ENCODE measurements around the genes THRA and KRT12.

- PRO-cap, 2 experiments = no peak in any of the 2 experiments
- RAMPAGE, long total RNA, 5 experiments = no peak in any of the 5 experiments
Measured at GRCh38 chr17:40018511-40018717, 3.2 kb downstream of the CSF3 start.

GRCh38 chr17:40026578-40027364, 11.5 kb downstream of the CSF3 start:
- PRO-cap, 2 experiments = no peak in any of the 2 experiments
- RAMPAGE, long total RNA, 5 experiments = no peak in any of the 5 experiments

GRCh38 chr17:40056572-40057001, 2.4 kb upstream of the MED24 start:
- PRO-cap, 2 experiments = no peak in any of the 2 experiments
- RAMPAGE, long total RNA, 5 experiments = no peak in any of the 5 experiments

DNA sequence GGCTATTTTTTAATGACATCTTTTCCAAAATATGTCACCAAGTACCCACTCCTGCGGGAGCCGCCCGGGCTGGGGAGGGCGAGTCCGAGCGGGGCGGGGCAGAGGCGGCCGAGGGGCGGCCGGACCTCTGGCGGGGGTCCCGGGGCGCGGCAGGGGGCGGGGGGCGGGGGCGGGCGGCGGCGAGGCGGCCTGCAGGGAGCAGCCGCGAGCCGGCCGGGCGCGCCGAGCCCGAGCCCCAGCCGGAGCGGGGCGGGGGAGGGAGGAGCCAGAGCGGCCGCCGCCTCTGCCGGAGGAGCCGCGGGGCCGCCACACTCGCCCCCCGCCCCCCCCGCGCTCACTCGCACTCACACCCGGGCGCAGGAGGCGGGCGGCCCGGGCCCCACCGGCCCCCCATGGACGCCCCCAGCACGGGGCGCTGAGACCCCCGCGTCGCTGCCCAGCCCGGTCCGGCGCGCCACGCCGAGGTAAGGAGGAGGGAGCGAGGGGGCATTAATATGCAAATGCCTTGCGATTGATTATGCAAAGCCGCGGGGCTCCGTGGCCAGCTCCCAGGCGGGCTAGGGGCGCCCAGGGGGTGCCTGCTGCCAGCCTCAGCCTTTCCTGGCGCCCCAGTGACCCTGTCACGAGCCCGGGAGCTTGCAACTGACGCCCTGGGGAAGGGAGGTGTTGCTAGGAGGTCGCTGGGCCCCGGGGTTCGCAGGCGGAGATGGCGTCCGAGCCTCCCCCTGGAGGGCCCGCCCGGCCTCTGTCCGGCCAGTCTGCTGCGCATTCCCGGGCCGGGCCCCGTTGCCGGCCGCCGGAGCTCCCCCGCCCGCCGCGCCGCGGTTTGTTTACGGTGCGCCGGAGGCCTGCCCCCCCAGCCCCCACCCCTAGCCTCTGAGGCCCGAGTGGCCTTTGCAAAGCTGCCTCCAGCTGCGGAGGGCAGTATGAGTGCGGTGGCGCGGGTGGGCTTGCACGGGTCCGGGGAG, at the start of gene THRA:
TSS of gene THRA (plus strand) at position 337 of the 968 bp plus-strand sequence.
- PRO-cap, 2 experiments = peak in 2 of 2 experiments; most common plus-strand start position 347 of the sequence (in 1); most common minus-strand start position 747 of the sequence (in 2)
- RAMPAGE, long total RNA, 5 experiments = no peak in any of the 5 experiments

- PRO-cap, 2 experiments = peak in 1 of 2 experiments; most common plus-strand start chr17:40065179 (in 1); most common minus-strand start chr17:40065032 (in 1)
- RAMPAGE, long total RNA, 5 experiments = no peak in any of the 5 experiments
Measured at GRCh38 chr17:40064683-40065764, 2.3 kb downstream of the THRA start.

DNA sequence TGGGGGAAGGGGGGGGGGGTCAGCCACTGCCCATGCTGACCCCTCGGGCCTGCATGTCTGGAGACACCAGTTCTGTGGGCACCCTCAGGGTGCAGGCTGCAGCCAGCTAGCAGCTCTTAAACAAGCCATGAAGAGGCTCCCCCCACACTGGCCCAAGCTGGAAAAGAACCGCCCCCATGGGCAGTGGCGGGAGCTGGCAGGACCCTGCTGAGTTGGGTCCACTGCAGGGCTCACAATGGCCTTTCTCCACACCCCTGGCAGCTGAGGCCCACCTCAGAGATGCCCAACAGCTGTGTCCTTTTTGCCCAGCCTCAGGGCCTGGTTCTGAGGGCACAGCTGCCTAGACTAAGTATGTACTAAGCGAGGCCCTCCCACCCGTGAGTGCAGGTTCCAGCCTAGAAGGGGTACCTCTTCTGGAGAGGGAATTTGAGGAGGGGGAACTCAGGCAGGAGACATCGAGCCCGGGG, 3.0 kb downstream of the THRA start:
- PRO-cap, 2 experiments = no peak in any of the 2 experiments
- RAMPAGE, long total RNA, 5 experiments = no peak in any of the 5 experiments

DNA sequence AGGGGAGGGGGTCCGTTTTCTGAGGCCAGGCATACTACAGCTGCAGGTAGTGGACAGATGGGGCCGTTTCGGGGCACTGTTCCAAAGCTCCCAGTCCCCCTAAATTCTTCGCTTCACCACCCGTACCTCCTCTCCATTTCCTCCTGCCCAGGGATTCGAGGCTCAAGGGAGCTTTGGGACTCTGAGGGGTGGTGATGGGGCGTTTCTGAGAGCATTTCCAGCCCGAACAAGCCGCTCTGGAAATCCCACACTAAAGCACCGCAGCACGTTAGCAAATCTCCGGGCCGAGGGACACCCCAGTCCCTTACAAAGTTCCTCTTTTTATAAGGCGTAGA, 747 bp downstream of the NR1D1 start:
- PRO-cap, 2 experiments = no peak in any of the 2 experiments
- RAMPAGE, long total RNA, 5 experiments = no peak in any of the 5 experiments

DNA sequence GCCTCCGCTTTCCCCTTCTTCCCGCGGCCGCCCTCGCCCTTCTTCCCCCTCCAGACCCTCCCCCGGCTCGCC, 241 bp upstream of the MSL1 start:
- PRO-cap, 2 experiments = no peak in any of the 2 experiments
- RAMPAGE, long total RNA, 5 experiments = no peak in any of the 5 experiments

GRCh38 chr17:40176014-40176802, 1.1 kb upstream of the RAPGEFL1 start:
- PRO-cap, 2 experiments = no peak in any of the 2 experiments
- RAMPAGE, long total RNA, 5 experiments = no peak in any of the 5 experiments

DNA sequence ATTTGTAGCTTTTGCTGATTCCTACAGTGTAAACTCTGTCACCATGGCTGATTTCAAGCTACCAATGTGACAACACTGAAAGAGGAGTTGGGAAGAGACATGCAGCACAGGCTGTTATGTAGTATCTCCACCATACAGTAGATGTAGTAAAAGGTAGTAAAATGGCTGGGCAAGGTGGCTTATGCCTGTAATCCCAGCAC, 7.9 kb downstream of the RAPGEFL1 start:
- PRO-cap, 2 experiments = no peak in any of the 2 experiments
- RAMPAGE, long total RNA, 5 experiments = no peak in any of the 5 experiments

GRCh38 chr17:40272929-40273658, 14.6 kb upstream of the CDC6 start:
- PRO-cap, 2 experiments = no peak in any of the 2 experiments
- RAMPAGE, long total RNA, 5 experiments = no peak in any of the 5 experiments

- PRO-cap, 2 experiments = no peak in any of the 2 experiments
- RAMPAGE, long total RNA, 5 experiments = no peak in any of the 5 experiments
Measured at GRCh38 chr17:40278065-40278846, 9.4 kb upstream of the CDC6 start.

DNA sequence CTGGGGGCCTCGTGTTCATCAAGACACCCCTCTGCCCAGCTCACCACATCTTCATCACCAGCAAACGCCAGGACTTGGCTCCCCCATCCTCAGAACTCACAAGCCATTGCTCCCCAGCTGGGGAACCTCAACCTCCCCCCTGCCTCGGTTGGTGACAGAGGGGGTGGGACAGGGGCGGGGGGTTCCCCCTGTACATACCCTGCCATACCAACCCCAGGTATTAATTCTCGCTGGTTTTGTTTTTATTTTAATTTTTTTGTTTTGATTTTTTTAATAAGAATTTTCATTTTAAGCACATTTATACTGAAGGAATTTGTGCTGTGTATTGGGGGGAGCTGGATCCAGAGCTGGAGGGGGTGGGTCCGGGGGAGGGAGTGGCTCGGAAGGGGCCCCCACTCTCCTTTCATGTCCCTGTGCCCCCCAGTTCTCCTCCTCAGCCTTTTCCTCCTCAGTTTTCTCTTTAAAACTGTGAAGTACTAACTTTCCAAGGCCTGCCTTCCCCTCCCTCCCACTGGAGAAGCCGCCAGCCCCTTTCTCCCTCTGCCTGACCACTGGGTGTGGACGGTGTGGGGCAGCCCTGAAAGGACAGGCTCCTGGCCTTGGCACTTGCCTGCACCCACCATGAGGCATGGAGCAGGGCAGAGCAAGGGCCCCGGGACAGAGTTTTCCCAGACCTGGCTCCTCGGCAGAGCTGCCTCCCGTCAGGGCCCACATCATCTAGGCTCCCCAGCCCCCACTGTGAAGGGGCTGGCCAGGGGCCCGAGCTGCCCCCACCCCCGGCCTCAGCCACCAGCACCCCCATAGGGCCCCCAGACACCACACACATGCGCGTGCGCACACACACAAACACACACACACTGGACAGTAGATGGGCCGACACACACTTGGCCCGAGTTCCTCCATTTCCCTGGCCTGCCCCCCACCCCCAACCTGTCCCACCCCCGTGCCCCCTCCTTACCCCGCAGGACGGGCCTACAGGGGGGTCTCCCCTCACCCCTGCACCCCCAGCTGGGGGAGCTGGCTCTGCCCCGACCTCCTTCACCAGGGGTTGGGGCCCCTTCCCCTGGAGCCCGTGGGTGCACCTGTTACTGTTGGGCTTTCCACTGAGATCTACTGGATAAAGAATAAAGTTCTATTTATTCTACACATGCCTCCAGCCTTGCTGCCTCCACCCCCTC, 7.6 kb downstream of the GJD3 start:
- PRO-cap, 2 experiments = no peak in any of the 2 experiments
- RAMPAGE, long total RNA, 5 experiments = no peak in any of the 5 experiments

DNA sequence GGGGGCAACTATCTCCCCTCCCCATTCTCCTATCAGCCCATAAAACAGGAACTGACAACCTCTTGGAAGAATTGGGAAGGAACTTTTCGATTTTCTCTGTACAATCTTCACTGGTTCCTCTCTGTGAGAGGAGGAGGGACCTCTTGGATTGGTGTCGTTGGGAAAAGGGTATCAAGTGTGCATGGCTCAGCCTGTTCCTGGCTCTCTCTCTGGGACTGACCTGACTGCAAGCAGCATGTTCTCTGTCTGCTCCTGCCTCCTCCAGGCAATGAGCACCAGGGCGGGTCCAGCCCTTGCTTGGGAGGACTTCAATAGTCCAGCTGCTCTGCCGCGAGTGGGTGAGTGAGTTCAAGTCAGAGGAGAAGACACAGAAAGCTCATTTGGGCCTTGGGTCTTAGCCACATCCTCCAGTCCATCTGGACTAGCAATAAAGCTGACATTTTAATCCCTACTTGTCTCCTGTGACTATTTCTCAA, 25.2 kb upstream of the TNS4 start:
- PRO-cap, 2 experiments = no peak in any of the 2 experiments
- RAMPAGE, long total RNA, 5 experiments = no peak in any of the 5 experiments

DNA sequence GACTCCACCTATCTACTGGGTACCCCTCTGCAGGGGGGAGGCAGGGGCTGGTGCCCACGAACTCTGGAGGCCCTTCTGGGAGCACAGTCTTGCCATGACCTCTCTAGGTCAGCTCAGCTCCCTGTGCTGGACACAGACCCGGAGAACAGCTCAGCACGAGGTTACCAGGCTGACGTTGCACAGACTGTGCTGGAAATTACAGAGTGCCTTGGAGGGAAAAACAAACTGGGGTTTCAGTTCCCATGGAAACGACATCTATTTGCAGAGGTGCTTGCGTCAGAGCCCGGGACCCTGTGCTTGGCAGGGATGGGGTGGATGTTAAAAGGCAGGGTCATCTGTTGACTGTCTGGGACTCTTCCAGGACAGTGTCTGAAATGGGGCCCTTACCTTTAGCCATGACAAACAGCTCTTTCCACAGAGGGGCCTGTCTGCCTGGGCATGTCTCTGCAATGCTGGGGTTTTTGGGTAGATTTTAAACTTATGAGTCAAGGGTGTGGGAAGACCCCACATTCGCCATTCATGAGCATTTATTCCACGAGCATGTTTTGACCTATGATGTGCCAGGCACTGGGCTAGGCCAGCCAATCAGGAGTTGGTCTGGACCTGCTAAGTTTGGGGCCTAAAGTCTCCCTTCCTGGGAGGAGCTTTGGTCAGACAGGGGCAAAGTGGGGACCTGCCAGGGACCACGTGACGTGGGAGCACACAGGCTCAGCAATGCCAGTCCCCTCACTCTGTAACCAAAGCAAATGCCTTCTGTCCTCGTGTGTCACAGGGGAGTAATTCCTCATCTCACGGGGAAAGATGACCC, 22.5 kb downstream of the CCR7 start:
- PRO-cap, 2 experiments = peak in 2 of 2 experiments; most common plus-strand start position 349 of the sequence (in 1); most common minus-strand start position 191 of the sequence (in 2)
- RAMPAGE, long total RNA, 5 experiments = no peak in any of the 5 experiments

DNA sequence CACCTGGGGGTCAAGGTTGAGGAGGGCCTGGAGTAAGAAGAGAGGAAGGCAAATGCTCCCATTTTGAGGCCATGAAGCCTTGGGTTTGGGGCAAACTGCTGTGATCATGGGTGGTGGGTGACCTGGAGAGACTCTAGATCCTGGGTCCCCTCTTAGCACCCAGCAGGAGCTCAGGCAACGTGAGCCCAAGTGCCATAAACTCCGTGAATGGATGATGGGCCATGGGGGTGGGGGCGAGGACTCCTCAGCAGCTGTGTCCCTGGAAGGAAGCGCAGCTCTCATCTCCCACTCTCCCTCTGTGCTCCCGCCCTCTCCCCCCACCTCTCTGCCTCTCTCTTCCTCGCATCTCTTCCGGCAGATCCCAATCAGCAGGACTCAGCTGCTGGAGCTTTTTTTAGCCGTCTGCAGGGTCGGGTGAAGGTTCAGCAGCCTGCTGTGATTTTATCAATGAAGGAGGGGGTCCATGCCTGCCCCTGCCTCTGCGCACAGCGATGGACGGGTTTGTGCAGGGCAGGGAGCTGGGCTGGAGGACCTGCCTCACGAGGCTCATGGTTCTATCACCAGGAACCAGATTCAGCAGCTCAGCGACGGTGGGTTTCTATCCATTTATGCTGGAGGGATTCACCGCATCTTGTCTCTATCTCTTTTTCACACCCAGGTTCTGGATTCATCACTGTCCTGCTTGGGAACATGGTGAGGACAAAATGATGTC, 8.3 kb downstream of the CCR7 start:
- PRO-cap, 2 experiments = peak in 2 of 2 experiments; most common plus-strand start position 357 of the sequence (in 1); most common minus-strand start position 298 of the sequence (in 2)
- RAMPAGE, long total RNA, 5 experiments = no peak in any of the 5 experiments

GRCh38 chr17:40642166-40642904, 5.3 kb downstream of the SMARCE1 start:
- PRO-cap, 2 experiments = no peak in any of the 2 experiments
- RAMPAGE, long total RNA, 5 experiments = no peak in any of the 5 experiments

- PRO-cap, 2 experiments = no peak in any of the 2 experiments
- RAMPAGE, long total RNA, 5 experiments = no peak in any of the 5 experiments
Measured at GRCh38 chr17:40782002-40782351, 373 bp downstream of the KRT27 start.

GRCh38 chr17:40827955-40828640, 5.7 kb upstream of the KRT10 start:
- PRO-cap, 2 experiments = no peak in any of the 2 experiments
- RAMPAGE, long total RNA, 5 experiments = no peak in any of the 5 experiments

GRCh38 chr17:40867211-40867650, at the start of gene KRT12:
Gene KRT12 (minus strand): TSS chr17:40867223.
- PRO-cap, 2 experiments = no peak in any of the 2 experiments
- RAMPAGE, long total RNA, 5 experiments = no peak in any of the 5 experiments